Metastatic Liver Carcinoma in the Lung (tissue), 2 donors: ENCODE measurements around a stretch of chr9.

DNA sequence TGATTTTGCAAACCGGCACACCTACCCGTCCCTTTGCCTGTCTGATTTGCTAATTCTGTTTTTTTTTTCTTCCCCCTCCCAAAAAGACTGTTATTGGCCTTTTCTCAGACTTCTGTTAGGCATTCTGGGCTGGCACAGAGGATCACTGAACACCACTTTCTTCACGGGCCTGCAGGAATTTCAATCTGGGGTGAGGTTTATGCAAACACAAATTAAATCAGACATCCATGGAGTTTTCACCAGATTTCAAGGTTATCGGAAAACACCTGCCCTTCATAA lies 139.3 kb downstream of the GAS1 start:
- PRO-cap, 2 experiments: no peak in any of the 2 experiments

DNA sequence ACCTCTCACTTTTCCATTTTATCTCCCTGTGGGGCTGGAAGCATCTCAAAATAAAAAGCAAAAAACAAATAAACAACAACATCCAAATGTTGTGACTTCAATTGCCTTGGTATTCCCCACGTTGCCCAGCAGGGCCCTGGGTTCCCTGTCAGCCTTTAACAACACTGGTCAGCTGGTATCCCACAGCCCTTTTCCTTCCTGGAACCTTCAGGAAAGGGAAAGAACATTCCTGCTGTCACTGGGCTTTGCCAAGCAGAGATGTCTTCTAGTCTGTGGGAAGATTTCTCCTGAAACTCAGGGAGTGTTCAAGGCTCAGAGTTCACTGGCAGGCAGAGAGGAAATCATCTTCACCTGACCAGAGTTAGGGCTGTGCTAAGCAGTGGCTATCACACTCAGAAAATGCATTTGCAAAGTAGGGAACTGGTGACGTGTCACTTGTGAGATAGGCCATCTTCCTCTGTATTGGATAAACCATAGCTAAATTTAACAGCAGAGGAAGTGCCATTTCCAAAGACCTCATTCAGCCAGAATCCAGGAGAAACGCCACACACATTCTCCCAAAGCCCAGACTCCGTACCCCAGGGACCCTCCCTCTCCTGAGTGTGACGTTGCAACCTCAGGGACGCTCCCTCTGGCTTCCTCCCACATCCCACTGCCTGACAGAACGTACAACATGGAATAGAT lies 274.1 kb upstream of the DAPK1 start:
- PRO-cap, 2 experiments: no peak in any of the 2 experiments

DNA sequence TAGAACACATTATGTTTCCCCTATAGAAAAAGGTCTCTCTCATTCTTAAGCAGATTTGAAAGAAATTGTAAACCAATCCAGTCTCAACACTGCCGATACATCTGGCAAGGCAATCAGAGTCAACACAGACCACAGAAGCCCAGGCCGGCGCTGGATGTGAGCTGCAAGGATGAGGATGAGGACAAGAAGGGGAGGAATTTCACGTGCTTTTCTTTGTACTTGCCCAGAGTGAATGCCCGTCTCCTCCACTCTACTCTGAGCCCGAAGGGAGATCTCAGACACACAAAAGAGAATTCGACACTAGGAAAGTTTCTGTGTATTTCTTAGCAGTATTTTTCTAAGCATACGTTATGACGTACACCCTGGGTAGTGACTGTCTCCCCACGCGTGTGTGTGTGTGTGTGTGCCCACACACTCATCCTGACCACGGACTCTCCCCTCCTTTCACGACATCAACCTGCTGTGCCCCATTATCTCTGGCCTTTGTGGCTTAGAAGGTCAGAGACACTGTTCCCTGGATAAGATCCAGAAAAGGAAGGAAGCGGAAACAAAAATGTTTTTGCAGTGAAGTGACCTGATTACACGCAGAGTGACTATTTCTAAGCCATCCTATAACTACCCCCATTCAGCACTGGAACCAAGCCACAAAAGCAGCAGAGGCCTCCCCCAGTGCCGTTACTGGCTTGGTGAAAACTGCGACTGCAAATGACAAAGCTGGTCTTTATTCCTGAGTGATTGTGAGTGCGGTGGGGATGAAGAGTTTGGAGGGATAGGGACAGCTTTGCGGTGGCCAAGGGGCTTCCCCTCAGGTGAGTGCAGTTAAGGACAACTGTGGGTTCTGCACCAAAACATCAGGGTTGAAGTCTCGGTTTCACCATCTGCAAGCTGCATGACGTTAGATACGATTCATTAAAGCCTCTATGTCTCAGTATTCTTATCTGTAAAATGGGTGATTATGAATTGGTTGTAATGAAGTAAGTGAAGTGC lies 227.2 kb upstream of the DAPK1 start:
- PRO-cap, 2 experiments: no peak in any of the 2 experiments

DNA sequence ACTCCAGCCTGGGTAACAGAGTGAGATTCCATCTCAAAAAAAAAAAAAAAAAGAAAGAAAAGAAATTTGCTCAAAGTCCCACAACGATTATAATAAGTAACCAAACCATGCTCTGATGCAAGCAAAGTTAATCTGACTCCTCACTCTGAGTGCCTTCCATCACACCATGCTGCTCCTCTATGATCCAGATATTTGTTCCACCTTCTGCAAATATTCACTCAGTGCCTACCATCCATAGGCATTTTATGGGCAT lies 93.3 kb upstream of the DAPK1 start:
- PRO-cap, 2 experiments: no peak in any of the 2 experiments

DNA sequence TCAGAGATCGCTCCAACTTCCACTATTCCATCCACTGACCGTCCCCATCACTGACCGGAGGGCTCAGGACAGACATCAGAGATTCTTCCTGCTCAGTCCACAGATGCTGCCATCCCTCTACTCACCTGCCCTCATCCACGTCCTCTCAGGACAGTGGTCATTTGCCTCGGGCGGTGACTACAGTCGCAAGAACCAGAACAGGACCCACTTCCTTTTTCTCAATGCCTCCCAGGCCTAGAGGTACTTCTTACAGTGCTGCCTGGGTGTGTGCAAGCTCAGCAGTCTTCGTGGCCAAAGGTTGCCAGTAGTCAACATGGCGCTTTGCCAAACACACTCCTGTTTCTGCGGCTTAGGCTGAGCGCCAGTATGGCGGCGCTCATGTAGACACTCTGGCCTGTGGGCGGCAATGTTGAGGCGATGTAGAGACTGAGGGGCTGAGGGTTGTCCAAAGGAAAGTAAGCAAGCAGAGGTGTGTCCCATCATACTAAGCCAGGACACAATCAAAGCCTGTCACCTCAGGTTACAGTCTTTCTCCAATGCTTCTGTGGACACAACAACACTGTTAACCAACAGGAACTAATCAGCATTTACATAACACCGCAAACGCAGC lies 27.0 kb downstream of the SPATA31E1 start:
- PRO-cap, 2 experiments: peak in 1 of 2 experiments; most common minus-strand start position 428 of the sequence (in 1)

GRCh38 chr9:87933728-87934138 lies 22.3 kb upstream of the ENSG00000283205 start:
- PRO-cap, 2 experiments: no peak in any of the 2 experiments

DNA sequence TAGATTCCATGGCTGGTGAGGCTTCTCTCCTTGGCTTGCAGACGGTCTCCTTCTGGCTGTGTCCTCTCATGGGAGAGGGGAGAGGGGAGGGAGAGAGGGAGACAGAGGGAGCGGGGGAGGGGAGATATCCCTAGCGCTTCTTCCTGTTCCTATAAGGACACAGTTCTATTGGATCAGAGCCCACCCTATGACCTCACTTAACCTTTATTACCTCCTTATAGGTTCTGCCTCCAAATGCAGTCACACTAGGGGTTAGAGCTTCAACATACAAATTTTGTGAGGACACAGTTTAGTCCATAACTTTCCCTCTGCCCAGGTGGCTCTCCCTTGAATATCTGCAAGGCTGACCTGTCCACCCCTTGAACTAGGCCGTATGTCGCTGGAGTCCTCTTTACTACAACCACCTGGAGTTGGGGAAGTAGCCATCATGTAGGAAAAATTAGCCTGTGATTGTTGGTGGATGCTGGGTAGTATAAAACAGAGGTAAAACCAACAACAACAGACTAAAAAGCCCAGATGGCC lies 60.5 kb downstream of the SPATA31C2 start:
- PRO-cap, 2 experiments: no peak in any of the 2 experiments

GRCh38 chr9:88805219-88805638 lies 186.0 kb upstream of the S1PR3 start:
- PRO-cap, 2 experiments: no peak in any of the 2 experiments

DNA sequence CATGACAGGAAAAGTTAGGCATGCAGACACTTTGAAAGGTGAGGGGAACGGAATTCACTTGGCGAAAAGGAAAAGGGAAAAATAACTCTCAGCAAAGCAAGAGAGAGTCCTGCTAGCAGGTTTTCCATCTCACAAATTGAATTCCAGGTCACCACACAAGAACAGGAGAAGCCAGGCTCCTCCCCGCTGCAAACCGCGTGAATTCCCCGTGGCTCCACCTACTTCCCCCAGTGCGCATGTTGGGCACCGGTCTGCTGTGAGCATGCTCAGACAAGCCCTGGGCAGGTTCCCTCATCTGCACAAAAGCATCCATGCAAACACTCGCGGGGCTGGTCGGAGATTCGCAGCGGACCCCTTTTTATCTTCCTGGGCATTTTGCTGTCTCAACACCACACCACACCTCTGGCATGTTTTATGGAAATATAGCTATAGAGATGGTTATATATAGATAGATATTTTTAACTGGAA lies 58.5 kb upstream of the S1PR3 start:
- PRO-cap, 2 experiments: no peak in any of the 2 experiments

- PRO-cap, 2 experiments: no peak in any of the 2 experiments
Observed at GRCh38 chr9:88994302-88994925, 3.1 kb downstream of the S1PR3 start.

GRCh38 chr9:89153461-89153994 lies 25.1 kb downstream of the SHC3 start:
- PRO-cap, 2 experiments: peak in 2 of 2 experiments; most common plus-strand start chr9:89153871 (in 2); most common minus-strand start chr9:89153697 (in 1)

DNA sequence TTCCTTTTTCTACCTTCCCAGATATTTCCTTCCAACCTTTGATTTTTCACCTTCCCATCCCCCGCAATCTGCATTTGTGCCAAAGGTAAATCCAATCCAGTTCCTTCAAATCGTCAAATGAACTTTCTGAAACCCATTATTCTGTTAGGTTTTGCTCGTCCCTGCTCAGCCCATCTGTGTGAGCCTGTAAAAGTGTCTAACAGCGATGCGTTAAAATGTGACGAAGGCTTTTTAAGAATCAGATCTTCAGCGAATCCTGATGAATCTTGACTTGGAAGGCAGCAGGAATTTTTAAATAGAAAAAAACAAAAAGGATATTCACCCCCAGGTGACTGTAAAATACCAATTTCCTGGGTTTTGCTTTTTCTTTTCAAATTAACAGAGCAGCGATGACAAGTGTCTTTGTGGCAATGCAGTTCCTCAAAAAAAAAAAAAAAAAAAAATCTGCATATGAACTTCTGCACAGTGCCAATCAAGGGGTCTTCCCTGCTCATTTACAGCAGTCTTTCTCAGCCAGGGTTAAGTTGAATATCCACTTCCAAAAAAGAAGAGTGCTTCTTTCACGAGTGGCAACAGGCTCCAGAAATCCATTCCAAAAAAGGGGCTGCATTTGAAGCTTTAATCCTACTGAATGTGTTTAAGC lies 419 bp upstream of the SHC3 start:
- PRO-cap, 2 experiments: no peak in any of the 2 experiments

DNA sequence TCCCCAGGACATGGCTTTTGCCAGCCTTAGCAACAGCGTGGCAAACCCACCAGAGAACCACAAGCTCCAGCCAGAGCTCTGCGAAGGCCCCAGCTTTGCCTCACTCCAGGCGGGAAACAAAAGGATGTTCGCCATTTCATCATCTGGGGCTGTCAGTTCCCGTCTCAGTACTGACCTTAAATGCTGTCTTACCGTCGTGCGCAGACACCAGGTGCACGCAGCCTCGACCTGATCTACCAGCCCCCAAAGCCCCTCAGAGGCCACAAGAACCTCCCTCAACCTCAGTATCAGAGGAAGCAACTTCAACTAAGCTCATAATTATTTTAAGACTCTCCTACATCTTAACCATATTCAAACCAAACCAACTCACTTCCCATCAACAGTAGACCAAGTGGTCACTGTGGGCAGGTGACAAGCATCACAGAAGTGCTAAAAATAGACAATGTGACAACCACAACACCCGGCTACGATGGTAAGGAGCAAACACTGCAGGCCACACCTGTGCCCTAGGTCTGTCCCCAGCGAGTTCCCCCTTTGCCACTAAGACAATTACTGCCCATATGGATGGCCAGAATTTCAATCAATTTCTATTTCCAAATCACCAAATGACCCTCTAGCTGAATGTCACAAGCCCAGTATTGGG lies 71.3 kb downstream of the SEMA4D start:
- PRO-cap, 2 experiments: no peak in any of the 2 experiments

DNA sequence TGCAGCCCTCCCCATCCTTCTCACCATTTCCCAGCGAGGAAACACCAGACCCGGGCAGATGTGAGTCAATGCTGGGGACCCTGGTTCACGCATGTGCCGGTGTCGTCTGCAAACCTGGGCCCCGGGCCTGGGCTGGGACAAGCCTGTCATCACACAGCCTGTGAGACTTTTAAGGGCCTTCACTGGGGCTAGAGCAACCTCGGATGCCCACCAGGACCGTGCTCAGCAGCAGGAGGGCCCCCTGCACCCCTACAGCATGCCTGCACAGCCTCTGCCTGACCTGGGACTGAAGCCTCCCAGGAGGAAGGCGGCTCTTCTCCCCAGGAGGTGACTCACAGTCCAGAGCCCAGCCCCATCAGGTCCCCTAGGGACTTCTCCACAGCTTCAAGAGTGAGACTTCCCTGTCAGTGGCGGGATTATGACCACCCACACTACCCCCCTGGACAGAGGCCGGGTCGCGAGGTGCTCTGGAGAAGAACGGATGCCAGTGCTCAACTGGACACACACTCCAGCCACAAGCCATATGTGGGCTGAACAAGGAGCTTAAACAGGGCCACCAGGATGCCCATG lies 55.0 kb downstream of the SEMA4D start:
- PRO-cap, 2 experiments: no peak in any of the 2 experiments

- PRO-cap, 2 experiments: no peak in any of the 2 experiments
Observed at GRCh38 chr9:89443352-89443778, 54.5 kb downstream of the SEMA4D start.

DNA sequence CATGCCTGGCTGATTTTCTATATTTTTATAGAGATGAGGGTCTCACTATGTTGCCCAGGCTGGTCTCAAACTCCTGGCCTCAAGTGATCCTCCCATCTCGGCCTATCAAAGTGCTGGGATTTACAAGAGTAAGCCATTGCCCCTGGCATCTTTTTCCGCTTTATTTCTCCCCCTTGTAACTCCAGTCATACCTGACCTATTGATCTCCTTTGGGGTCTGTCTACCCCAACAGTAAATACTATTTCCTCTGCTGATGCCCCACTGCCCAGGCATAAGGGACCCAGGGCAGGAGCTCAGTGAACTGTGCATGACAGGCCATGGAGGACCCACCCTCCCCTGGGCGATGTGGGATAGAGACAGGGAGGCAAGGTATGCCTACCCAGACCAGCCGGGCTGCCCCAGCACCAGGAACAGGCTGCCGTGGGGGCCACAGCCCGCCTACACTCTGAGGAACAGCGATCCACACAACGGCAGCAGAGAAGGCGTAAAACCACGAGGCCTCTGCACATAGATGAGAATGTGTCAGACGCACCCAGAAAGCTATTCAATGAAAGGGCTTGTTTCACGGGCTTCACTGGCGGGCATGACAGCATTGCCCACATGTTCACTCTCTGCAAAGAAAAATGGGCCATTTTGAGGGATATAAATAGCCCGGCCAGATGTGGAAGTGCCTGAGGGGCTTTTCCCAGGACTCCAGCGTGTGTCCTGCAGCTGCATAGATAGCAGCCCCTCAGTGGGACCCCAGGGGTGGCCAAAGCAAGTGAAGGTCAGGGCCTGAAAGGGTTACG lies 49.6 kb downstream of the SEMA4D start:
- PRO-cap, 2 experiments: no peak in any of the 2 experiments

- PRO-cap, 2 experiments: no peak in any of the 2 experiments
Observed at GRCh38 chr9:89456908-89457481, 40.9 kb downstream of the SEMA4D start.

GRCh38 chr9:89542385-89542844 lies 44.5 kb upstream of the SEMA4D start:
- PRO-cap, 2 experiments: no peak in any of the 2 experiments

- PRO-cap, 2 experiments: no peak in any of the 2 experiments
Observed at GRCh38 chr9:89624037-89624675, 19.3 kb downstream of the GADD45G start.

- PRO-cap, 2 experiments: peak in 1 of 2 experiments; most common plus-strand start chr9:89878912 (in 1); most common minus-strand start chr9:89878824 (in 1)
Observed at GRCh38 chr9:89878456-89879218, 273.8 kb downstream of the GADD45G start.